Measurements from ENCODE around the gene FAM24B.

GRCh38 chr10:121324544-121324968 lies 273.7 kb downstream of the FGFR2 start:
- PRO-cap, result no peak

- PRO-cap, result no peak
Observed at GRCh38 chr10:121565436-121566181, 32.6 kb downstream of the FGFR2 start.

DNA sequence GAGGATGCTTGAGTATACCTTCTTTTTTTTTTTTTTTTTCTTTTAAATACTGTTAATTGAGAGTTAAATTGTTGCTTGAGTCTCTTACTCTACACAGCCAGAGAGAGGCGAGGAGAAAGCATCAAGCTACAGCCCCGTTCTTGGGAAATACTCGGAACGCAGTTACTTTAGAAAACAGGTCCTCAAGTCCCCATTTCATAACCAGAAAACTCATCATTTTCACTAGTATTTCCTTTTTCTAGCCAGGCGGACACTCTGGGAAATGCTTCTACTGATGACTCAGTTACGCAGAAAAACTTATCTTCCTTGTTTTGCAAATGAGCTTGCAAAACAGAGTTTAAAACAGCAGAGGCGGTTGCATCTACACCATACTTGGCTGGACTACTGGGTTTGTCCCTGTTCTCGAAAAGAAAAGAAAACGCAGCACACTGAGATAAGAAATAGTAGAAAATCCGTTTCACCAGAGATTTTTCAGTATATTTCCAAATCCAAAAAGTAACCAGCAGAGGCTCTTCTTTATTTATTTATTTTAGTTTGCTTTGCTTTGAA lies 111.5 kb upstream of the FGFR2 start:
- PRO-cap, result no peak

DNA sequence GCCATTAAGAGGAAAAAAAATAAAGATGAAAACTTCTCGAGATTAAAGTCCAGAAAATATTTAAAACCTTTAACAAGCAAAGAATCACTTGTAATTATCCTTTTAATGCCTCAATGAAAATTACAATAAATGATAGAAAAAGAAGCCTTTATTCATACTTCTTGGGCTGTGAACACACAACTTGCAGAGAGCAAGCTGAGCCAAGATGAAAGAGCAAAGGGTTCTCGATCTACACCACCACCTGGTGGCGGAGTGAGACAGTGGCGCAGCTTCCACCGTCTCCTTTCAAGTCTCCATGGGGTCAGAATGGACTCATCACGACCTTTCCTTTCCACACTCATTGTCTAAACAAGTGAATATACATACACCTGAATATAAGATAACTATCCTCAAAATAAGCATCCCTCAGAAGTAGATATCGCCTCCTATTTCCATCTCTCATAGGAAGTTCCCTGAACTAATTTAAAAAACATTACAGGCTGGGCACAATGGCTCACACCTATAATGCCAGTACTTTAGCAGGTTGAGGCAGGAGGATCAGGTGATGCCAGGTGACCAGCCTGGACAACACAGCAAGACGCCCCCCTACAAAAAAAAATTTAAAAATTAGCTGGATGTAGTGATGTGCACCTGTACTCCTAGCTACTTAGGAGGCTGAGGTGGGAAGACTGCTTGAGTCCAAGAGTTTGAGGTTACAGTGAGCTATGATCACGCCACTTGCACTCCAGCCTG lies 40.7 kb downstream of the ATE1 start:
- PRO-cap, result unidirectional peak, minus-strand start at position 289 of the sequence

GRCh38 chr10:121917875-121918184 lies 10.0 kb downstream of the ATE1 start:
- PRO-cap, result no peak

DNA sequence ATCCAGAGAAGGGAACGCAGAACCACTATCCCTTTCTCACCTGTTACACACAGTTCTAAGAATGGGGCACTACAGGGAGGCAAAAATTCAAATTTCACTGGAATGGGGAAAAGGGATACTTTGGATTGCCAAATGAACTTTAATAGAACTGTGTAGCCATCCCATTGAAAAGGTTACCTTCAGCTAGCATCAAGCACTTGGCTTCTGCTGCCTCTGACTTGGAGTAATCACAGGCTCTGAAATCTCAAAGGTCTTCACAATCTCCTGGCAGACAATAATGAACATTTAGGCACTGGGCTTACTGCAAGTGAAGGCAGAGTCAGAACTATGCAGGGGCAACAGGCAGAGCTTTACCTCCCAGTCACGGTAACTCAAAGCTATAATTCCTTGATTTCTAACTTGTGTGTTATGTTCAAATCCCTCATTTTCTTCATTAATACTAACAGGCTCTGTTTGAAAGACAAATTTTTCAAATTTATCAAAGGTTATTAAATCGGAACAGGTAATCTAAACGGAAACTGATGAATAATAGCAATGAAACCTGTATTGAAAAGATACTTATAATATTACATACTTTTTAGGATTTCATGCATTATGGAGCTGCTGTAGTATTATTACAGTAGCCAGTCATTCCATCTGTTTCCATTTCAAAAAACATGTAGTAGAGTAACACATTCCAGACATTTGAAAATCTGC lies 15.7 kb downstream of the NSMCE4A start:
- PRO-cap, result no peak

GRCh38 chr10:121965097-121965554 lies 9.9 kb downstream of the NSMCE4A start:
- PRO-cap, result no peak

- PRO-cap, result no peak
Observed at GRCh38 chr10:121975452-121975774, 396 bp upstream of the NSMCE4A start.

DNA sequence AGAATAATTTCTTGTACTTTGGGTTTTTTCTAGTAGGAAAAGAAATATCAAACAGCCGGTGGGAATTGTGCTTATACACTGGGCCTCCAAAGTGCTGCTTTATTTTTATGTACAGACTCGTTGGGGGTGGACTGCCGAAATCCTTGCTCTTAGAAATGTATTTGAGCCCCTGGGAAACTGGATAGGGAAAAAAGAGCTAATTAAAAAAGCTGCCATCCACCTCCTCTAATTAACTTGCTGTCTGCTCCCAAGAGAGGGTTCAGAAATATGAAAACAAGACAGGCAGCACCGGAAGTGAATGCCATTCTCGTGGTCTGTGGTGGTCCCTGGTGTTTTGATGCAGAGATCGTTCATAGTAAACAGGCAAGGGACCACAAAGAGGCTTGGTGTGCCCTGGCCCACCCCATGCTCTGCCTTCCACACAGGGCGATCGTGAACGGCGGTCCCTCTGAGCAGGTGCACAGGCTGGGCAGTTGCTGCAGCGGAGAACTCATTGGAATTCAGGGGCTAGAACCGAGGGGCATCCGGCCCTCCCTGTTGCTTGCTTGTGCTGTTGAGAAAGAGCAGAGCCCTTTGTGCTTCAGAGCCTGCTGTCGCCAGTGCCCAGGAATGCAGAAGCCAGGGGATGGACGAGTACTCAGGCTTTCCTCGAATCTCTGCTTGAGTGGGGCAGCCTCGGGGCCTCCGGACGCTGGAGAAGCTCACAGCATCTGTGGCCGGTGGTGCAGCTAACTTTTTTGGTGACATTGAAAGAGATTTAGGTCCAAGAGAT lies 79.1 kb upstream of the BTBD16 start:
- PRO-cap, result no peak

GRCh38 chr10:122227660-122228183 lies 43.4 kb upstream of the BTBD16 start:
- PRO-cap, result no peak

GRCh38 chr10:122240574-122241075 lies 30.5 kb upstream of the BTBD16 start:
- PRO-cap, result no peak

GRCh38 chr10:122300928-122301439 lies 29.9 kb downstream of the BTBD16 start:
- PRO-cap, result no peak

GRCh38 chr10:122350813-122351236 lies 23.7 kb upstream of the PLEKHA1 start:
- PRO-cap, result no peak

DNA sequence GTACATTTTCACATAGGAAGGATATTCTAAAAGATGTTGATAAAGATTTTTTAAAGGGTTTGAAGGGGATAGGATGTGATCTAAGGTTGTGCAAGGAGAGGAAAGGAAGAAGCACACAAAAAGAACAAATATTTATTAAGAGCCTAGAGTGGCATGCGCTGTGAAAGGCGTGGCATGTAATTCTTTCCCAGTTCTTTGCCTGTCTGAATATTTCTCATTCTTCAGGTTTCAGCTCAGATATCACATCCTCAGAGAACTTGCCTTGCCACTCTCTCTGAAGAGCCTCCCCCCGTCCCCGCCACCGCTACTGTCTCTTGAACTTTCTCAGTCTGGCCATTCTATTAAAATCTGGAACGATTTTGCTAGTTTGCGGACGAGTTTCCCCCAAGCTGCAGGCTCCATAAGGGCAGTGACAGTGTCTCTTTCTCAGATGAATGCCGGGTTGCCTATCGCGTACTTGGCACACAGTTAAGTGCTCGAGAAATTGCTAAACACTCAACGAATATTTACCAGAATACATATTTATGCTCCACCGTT lies 826 bp upstream of the PLEKHA1 start:
- PRO-cap, result unidirectional peak, plus-strand start at position 429 of the sequence

- PRO-cap, result no peak
Observed at GRCh38 chr10:122633074-122633472, 39.6 kb upstream of the SPADH start.

DNA sequence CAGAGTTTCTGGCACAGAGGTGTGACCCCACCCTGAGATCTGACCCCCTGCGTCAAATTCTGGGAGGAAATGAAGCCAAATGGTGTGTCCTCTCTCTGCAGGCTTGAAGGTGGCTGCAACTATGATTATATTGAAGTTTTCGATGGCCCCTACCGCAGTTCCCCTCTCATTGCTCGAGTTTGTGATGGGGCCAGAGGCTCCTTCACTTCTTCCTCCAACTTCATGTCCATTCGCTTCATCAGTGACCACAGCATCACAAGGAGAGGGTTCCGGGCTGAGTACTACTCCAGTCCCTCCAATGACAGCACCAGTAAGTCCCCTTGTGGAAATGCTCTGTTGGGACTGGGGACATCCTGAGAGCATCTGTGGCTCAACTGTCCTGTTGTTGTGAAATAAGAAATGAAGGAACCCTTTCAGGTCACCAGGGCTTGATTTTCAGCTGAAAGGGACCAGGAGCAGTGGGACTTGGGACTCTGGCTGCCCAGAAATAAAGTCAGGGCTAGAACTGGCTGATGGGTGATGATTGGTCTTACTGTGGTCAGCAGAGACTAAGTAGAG lies 36.7 kb upstream of the SPADH start:
- PRO-cap, result no peak

- PRO-cap, result no peak
Observed at GRCh38 chr10:122639963-122640463, 32.6 kb upstream of the SPADH start.

- PRO-cap, result bidirectional peak, plus-strand start at chr10:122879750, minus-strand start at chr10:122879552; bidirectional peak, plus-strand start at chr10:122880009, minus-strand start at chr10:122879956
Observed at GRCh38 chr10:122879471-122880406, at the start of gene FAM24B. Gene FAM24B (minus strand): TSS chr10:122879581.

DNA sequence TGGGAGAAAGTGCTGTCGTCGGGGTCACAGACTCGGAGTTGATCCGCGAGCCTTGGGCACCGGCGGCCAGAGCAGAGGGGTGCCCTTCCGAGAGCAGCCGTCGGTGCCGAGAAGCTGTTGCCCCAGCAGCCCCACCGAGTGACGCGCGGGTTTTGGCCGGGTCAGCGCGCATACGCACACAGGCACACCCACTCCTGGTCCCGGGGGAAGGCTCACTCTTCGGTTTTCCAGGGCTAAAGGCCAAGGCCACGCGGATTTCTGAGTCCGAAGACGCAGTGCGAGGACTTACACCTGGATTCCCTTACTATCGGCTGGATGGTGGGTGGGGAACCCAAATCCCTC lies 1.1 kb upstream of the HMX3 start:
- PRO-cap, result no peak

- PRO-cap, result bidirectional peak, plus-strand start at chr10:123154831, minus-strand start at chr10:123154777; bidirectional peak, plus-strand start at chr10:123155269, minus-strand start at chr10:123155055
Observed at GRCh38 chr10:123154658-123155551, 703 bp downstream of the BUB3 start.

Measured in left lung (tissue), 1 donor.